Monocyte (primary cell): ENCODE measurements around a stretch of chr9.

DNA sequence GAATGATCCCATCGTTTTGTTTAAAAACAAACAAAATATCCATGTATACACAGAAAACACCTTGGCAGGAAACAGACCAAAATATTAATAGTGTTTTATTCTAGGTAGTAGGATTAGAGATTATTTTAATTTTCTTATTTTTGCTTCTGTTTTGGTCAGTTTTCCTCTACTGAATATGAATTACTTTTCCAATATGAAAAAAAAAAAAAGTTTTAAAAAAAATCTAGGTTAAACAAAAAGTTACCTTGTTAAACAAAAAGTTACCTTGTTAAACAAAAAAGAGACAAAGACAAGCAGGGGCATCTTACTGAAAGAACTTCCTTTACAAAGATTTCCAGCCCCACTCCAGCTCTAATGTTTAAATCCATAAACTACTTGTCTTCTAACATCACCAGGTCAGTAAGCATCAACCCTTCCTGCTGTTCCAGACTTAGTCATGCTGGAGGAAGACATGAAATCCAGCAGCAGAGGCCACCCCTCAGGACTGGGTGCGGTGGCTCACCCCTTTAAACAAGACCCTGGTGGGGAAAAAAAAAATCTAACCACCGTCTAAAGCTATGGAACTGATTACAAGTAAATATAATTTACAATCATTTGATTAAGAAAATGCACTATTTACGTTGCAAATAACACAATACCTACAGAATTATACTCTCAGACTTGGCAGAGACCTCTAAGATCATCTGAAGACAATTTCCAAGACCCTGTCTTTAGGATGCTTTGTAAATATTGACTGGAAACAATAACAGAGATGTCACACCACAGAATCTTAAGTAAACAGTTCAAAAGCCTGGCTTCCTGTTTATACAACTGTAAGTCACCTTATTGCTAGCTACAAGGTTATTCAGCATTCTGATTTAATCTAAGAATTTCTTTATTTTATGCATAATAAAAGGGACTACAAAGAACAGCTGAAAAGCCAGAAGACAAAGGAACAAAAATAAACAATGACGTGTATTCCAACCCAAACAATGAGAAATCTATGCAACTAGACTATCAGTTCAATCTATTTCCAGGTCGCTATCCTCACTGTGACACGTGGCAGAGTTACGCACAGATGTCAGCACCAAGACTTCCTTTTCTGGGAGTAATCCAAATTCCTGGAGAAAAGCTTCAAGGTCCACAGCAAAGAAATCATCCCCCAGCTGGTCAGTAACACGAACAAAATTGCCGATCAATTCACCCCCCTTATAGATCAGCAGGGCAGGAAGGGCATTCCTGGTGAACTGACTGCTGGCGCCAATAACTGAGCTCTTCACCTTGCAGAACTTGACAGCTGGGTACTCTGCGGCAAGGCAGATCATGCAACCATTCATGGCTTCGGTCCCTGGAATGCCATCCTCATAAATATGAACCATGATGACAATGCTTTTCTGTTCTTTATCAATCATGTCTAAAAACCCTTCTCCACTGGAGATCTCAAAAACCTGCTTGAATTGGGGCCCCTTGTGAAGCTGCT lies 8.8 kb downstream of the PDCL start:
- PRO-cap, 2 experiments: no peak in any of the 2 experiments

GRCh38 chr9:122879855-122880416 lies 25.2 kb downstream of the RC3H2 start:
- PRO-cap, 2 experiments: no peak in any of the 2 experiments

DNA sequence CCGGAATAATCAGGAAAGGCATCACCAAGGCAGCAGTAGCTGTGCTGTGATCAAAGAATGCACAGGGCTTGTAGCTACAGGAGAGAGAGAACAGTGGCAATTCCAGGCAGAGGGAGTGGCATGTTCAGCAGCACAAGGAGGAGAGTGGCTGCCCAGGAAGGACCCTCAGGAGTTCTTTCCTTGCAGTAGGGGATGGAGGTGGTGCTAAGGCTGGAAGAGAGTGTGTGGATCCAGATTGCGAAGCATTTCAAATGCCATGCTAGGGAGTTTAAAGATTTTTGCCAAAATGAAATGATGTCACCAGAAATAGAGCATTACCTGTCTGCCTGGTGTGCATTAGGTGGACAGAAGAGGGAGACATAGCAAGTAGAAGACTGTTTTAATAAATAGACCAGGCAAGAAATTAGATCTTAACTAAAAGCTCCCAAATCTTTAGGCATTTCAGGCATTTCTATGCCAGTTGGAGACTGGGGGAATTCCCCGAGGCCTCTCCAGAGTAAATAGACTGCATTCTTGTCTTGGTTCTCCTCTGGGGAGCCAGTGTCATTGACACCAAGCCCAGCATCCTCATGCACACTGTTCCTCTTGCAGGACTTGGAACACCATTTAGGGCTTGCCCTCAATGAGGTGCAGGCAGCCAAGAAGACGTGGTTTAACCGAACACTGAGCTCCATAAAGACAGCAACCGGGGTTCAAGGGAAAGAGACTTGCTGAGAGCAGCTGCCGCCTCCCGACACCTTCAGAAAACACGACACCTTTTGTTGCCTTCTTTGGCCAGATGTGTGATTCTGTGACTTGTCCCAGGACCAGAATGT lies 69.2 kb downstream of the GPR21 start:
- PRO-cap, 2 experiments: no peak in any of the 2 experiments

DNA sequence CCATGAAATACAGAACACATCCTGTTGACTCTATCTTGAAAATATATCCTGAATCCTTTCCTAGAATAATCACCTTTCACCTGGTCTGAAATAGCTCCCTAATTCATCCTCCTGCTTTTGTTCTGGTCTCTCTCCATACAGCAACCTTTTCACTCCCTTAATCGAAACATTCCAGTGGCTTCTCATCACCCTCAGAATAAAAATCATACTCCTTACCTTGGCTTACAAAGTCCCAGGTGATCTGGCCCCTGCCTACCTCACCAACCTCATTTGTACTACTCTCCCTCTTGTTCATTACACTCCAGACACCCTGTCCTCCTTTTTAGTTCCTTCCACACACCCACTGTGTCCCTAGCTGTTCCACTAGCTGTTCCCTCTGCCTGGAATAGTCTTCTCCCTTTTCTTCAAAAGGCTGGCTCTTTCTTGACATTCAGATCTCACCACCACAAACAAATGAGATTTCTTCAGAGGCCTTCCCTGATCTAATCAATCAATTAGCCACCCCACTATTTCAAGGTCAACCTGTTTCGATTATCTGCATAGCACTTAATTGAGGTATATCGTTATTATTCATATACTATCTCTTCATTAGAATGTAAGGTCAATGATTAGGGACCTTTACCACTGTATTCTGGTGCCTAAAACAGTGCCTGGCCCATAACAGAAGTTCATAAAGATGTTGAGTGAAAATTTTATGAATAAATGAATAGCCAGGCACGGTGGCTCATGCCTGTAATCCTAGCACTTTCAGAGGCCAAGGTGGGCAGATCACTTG lies 26.5 kb downstream of the STRBP start:
- PRO-cap, 2 experiments: no peak in any of the 2 experiments

DNA sequence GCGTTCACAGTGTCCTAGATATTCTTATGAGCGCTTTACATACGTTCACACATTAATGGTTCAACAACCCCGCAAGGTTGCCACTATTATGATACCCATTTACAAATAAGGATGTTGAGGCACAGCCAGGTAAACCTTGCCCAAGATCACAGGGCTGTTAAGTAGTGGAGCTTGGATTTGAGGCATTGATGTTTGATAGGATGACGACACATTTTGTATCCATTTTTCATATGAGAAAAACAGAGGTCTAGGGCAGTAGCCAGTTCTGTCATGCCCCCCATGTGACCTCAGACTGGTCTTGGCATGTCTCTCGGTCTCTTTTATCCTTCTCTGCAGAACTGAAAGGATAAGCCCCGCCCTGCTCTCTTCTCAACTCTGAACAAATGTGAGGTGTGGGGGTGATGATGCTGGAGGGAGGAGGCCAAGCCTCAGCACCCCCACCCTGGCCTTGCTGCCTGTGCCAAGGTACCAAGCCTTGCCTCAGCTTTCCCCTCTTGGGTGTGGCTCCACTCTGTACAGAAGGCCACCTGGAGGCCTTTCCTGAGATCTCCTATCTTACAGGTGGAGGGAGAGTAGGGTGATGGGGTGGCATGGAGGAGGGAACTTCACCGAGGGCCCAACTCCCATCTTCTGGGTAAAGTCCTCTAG lies 19.6 kb upstream of the CRB2 start:
- PRO-cap, 2 experiments: no peak in any of the 2 experiments

DNA sequence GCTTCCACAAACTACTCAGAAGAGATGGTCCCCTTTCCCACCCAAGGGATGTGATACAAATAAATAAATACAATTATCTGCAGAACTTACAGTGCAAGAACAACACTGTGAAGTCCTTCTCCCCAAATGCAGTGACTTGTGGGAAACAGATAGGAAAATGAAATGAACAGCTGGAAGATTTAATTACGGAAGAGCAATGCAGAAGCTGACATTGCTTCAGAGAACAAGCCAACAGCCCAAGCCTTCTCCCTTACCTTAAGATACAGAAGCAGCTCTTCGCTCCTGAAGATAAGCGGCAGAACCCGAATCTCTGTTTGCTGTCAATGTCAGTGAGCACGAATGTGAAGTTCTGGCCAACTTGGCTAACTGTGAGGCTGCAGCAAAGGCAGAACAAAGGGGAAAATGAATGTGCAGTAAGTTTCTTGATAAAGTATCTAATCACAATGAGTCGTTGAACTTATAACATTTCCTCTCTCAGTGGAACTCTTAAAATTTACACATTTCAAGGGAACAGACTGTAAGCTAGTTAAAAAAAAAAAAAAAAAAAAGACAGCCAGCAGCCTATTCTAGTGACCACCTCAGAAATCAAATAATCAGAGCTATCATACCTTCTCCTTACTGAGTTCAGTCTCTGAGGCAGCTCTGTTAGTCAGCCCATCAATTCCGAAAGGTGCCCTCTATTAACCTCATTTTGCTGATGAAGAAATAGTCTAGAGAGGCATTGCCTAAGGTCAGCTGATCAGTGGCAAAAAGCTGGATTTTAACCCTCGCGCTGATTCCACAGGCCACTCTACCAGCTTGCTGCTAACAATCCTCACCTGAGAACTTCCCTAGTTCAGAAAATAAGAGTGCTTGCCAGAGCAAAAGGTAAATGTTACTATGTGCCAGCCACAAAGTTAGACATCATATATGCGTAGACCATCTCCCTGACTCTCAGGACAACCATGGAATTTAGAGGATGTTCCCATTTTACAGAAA lies 172.2 kb downstream of the DENND1A start:
- PRO-cap, 2 experiments: no peak in any of the 2 experiments

GRCh38 chr9:123761844-123762563 lies 167.9 kb downstream of the DENND1A start:
- PRO-cap, 2 experiments: no peak in any of the 2 experiments

GRCh38 chr9:123867957-123868265 lies 62.0 kb downstream of the DENND1A start:
- PRO-cap, 2 experiments: no peak in any of the 2 experiments

DNA sequence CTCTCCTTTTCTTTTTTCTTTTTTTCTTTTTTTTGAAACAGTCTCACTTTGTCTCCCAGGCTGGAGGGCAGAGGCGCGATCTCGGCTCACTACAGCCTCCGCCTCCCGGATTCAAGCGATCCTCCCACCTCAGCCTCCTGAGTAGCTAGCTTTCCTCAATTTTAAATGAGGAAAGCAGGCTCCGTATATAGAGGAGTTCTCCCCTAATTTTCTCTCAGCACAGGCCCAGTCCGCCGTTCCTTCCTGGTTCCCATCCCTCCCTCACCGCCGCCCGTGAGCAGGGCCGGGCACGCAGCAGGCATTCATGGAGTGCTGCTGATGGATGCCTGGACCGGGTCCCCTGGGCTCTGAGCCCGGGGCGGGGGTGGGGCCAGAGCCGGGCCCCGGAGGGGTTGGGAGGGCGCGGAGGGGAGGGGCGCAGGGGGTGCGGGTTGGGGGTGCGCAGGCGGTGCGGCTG lies 33.5 kb downstream of the LHX2 start:
- PRO-cap, 2 experiments: no peak in any of the 2 experiments

GRCh38 chr9:124125647-124126144 lies 114.1 kb downstream of the LHX2 start:
- PRO-cap, 2 experiments: no peak in any of the 2 experiments

DNA sequence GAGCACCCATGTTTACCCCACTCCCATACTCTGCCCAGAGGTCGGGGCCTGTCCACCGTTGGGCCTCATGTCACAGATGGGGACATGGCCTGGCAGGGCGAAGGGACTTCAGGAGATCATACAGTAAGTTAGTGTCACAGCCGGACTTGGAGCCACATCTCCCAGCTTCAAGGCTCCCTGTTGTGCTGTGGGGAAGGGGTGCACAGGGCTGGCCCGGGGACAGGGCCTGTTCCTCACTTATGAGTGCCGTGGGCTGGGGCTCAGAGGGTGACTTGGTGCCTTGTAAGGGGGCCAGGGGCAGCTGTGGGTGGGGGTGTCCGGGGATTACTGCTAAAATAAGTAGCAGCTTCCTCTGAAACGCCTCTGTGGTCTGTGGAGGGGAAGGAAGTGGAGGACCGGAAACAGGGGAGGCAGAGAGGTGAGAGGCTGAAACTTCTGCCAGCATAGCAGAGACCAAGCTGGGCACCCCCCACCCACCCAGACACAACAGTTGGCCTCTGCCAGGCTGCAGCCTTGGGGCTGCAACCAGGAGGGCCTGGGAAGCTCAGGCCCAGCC lies 41.2 kb upstream of the NEK6 start:
- PRO-cap, 2 experiments: no peak in any of the 2 experiments

DNA sequence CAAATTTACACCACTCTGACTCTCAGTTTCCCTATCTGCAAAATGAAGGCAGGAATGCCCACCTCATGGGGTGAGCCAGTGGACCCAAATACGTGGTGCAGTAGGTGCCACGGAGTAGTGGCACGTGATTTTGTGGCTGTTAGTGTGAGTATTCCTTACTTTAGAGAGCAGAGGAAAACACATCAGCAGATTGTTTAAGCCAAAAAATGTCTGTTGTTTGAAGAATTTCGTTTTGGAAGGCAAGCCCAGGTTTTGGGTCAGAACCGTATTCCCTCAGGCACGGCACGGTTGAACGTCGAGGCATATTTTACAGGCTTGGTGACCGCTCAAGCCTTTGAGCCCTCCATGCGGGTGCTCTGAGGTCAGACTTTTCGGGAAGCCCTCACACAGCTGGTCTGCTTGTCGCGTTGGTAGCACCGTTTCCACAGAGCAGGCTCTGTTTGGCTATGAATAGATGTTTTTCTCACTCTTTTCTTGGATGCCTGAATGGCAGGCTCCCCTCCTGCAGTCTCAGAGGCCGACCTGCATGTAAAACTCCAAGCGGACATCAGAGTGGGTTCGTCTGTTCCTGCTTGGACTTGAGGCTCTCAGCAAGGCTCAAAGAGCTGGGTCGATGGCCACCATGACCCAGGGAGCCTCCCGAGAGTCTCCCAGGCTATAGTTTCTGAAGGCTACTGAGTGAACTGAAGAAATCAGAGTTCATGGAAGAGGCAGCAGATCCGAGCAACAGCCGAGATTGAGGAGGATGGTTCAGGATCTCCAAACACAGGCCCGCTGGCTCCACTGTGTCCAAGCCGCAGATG lies 27.3 kb downstream of the NEK6 start:
- PRO-cap, 2 experiments: no peak in any of the 2 experiments

DNA sequence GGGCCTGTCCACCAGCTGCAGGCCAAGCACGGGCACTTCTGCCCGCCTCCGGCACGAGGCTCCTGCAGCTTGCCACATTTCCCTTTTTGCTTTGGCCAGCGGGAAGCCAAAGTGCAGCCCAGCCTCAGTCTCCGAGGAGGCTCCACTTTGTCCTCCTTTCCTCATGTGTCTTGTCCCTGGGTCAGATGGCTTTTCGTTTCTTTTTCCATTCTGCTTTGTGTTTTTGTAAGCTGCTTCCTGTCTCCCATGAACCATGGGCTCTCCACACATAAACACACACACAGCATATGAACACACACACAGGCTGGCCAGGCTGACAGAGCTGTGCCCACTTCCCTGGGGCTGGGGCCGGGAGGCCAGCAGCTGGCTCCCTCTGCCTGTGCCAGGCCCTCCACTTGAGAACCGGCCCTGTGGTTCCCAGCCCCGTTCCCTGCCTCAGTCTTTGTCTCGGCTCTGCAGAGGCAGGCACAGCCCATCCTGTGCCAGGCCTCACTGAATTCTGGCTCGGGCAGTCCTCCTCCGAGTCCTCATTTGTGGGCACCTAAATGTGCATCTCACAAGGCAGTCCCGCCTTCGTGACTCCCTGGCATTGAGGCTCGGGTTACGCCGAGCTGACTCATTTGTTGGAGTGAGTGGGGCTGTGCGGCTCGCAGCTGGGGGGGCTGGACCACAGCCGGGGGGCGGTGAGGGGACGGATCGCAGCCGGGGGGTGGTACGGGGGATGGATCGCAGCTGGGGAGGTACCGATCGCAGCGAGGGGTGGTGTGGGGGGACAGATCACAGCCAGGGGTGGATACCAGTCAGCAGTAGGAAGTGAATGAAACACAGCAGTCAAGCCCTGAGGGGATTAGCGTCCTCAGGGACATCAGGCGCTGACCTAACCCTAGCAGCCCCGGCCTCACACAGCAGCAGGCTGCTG lies 72.4 kb downstream of the PSMB7 start:
- PRO-cap, 2 experiments: no peak in any of the 2 experiments

DNA sequence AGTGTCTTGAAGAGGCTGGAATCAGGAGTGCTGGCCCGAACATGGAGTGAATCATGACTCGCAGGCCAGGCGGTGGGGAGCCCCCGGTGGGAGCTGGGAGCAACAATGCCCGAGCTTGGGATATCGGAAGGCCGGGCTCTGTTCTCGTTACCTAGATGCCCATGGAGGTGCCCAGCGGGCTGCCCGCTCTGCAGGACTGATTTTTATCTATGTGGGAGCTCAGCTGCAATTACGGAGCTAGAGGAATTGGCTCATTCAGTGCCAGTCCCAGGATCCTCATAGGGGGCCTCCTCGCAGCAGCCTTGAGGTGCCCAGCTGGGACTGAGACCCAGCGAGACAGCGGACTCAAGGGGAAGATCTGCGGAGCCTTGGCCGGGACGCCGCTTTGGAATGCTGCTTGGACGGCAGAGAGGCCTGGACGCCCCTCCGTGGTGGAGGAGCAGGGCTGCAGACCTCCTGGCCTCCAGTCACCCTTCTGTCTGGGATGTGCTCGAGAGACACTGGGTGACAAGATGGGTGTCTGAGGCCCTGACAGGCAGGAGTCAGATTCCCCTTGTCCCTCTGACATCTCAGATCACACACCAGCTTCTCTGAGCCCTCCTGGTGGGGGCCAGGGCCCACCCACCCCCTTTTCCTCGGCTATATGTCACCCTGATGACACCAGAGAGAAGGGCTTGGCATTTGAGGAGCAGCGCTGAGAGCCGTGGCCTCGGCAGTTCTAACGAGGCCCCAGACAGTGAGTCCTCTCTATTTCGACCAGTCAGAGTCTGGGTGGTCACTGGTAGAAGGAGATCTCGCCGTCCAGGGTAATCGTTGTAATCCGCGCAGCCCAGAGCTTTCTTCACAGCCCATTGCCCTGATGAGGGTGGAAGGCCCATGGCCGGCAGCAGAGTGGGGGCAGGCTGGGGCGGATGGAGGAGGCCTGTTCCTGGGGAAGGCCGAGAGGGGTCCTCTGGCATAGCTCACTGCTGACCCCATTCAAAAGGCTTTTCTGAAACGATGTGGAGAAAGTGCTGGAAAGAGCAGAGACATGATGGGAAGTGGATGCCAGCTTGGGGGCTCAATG lies 70.4 kb downstream of the PSMB7 start:
- PRO-cap, 2 experiments: no peak in any of the 2 experiments

GRCh38 chr9:124351961-124352469 lies 63.2 kb downstream of the PSMB7 start:
- PRO-cap, 2 experiments: no peak in any of the 2 experiments

DNA sequence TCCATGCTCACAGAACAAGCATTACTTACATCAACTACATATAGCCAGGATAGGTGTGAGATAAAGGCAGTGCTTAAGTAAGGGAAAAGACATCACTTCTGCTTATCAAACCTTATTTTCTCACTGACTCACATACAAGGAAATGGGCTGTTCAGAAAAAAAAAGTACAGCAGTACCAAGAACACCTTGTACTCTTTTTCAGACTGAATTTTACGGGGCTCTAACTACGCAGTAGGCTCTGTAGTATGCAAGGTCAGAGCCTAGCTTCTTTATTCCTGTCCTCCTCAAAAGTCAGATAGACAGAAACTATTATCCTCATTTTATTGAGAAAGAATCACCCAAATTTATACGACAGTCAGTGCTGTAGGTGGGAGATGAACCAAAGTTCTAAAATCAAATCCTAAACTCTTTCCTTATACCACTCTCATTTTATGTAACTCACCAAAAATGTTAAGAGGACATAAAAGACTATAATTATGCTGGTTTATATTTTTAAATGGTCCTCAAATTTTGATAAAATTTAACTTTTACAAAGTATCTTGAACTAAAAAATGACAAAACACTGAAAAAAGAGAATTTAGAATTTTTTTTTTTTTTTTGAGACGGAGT lies 5.7 kb downstream of the PSMB7 start:
- PRO-cap, 2 experiments: no peak in any of the 2 experiments

- PRO-cap, 2 experiments: no peak in any of the 2 experiments
Measured at GRCh38 chr9:124711344-124712274, 59.5 kb downstream of the NR6A1 start.

DNA sequence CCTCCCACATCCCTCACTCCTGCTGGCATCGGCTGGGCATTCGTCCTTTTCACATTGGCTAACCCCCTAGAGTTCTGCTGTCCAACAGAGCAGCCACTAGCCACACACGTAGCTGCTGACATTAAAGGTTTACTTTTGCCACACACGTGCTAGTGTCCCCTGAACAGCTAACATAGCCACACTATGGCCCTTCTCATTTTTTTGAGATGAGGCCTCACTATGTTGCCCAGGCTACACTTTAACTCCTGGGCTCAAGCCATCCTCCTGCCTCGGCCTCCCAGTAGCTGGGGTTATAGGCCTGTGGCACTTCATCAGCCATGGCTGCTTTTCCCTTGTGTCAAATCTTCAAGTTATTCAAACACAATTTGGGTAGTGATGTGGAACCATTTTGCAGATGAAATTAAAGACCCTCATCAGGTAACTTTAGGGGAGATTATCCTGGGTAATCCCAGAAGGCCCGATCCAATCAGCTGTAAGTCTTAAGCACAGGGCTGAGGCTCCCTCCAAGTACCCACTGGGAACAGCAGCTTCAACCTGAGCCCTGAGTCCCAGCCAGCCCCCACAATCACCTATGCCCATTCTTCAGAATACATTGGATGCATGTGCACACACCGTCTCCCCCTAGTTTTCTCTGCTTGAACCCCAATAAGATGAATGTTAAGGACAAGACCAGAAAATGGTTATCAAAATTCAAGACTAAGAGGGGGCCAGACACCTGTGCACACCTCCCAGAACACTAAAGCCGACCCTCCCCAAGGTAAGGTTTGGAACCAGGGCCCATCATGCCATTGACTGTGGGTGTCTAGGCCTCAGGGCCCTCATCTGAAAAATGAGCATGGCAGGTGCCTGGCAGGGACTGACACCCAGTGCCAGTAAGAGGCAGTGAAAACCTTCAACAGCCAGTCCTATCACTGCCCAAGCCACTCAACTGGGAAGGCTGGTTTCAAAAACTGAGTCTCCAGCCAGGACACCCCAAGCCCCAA lies 2.5 kb downstream of the RPL35 start:
- PRO-cap, 2 experiments: no peak in any of the 2 experiments

DNA sequence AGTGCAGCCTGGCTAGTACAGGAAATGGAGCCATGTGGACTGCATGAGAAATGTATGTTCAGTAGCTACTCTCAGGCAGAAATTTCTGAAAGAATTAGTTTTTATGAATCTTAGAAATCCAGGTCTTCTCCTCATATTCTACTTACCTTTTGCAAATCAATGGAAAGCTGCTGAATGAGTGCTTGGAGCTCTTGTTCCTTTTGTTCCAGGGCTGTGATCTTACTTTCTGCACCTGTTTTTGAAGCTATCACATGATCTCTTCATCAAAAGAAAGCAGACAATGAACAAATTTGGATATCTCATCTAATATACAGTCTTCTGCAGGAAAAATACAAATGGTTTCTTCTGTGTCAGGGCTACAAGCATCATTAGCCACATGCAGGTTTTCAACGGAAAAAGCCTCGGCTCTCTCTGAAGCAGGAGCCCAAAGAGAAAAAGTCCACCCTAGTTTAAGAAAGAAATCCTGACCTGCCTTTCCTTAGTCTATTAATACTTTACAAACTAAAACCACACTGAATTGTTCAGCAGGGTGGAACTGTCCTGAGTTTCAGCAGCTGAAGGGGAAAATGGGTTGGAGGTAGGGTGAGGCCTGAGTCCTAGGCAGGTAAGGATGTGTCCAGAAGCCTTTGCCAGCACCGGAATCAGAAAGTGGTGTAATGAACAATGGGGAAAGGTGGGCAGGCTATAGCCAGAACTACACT lies 19.8 kb downstream of the GOLGA1 start:
- PRO-cap, 2 experiments: no peak in any of the 2 experiments

DNA sequence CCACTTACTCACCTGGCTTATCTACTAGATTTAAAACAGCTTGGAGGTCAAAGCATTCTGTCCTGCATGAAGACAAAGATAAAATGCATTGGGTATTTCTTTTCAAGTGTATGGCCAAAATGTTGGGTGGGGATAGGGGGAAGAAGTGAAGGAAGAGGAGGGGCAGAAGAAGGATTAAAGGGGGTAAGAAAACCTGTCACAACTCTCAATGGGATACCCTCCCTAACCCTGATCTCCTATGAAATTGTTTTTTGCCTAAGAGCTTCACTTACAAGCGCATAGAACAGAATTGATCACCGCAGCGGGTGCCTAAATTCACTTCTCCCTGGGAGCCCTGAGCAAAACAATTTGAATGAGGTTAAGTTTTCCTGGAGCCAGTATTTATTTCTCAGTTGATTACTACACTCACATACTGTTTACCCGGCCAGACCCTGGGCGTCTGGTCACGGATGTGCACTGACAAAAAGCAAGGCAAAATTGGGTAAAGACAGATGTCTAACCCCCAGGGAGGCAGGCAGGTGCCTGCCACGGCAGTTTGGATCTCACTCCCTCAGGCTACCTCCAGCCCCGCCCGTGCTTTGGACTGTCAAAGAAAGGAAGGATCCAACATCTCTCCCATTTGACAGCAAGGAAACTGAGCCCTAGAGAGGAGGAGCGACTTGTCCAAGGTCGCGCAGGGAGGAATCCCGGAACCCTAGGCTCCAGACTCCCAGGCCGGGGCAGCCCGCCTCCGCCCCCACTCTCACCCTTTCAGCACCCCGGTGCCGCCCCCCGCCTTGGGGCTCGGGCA lies 594 bp downstream of the GOLGA1 start:
- PRO-cap, 2 experiments: no peak in any of the 2 experiments